Cardiac muscle cell (in vitro differentiated cells and primary cell): ENCODE measurements around a stretch of chr6.

DNA sequence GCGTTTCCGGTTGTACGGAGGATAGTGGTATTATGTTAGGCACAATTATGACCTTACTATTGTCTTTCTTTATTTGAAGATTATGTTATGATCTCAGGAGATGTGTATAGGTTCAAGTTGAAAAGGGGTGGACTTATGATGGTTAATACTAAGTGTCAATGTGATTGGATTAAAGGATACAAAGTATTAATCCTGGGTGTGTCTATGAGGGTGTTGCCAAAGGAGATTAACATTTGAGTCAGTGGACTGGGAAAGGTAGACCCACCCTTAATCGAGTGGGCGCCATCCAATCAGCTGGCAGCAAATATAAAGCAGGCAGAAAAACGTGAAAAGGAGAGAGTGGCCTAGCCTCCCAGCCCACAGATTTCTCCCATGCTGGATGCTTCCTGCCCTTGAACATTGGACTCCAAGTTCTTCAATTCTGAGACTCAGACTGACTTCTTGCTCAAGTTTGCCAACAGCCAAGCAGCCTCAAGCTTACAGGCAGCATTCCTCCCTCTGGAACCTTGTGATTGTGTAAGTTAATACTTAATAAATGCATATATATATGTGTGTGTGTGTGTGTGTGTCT, 284.2 kb downstream of the BCKDHB start:
- RAMPAGE, long total RNA, result no peak
- RRBS, result no CpG with 5 or more reads among the region's 6 CpGs

GRCh38 chr6:80457387-80457687, 350.9 kb downstream of the BCKDHB start:
- RAMPAGE, long total RNA, result no peak

GRCh38 chr6:80638516-80639190, 532.2 kb downstream of the BCKDHB start:
- RAMPAGE, long total RNA, result no peak
- RRBS, result no CpG with 5 or more reads among the region's 8 CpGs

GRCh38 chr6:81745692-81746325, 6.7 kb downstream of the TENT5A start:
- RAMPAGE, long total RNA, result no peak
- RRBS, result no CpG with 5 or more reads among the region's 3 CpGs

DNA sequence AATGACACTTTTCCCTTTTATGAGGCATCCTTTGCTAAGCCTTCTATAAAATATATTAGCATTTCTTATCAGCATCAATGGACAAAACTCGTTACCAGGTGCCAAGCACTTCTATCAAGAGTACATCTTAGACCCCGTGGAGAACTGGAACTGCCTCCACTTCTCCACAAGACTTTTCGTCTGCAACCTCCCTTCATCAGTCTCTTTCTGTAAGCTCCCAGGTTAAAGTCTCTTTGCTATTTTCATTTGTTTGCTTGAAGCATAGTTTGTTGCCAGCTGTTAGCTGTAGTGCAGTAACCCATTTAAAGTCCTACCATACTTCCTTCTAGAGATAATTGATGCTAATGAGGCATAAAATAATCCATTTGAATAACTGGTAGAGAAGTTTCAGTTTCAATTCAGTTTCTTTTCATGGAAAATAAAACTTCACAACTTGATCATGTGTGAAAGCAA, 68.3 kb upstream of the TENT5A start:
- RAMPAGE, long total RNA, result no peak
- RRBS, result no CpG with 5 or more reads among the region's 3 CpGs

DNA sequence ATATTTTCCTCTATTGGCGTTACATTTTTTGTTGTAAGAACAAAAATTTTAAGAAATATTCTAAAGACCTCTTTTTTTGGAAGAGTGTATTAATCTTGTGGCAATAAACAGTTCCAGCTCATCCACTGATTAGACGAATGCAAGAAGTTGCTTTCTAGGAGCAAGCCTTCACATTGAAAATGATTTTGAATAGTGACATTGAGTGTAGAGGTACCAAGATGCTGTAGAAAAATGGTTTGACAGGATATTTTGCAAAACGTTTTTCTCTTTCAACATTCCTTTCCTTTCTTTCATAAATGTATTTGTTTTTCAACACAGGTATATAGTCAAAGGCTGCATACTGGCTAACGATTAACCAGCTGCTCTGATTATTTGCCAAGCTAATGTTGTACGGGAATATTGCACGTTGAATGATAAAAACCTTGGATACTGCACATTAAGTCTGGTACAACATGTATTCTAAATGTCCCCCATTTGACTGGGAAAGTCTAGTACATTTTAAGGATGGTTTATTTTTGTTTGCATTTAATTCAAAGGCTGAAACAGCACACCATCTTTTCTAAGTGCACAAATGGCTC, 78.8 kb upstream of the TENT5A start:
- RAMPAGE, long total RNA, result no peak
- RRBS, result no CpG with 5 or more reads among the region's 6 CpGs

- RAMPAGE, long total RNA, result no peak
- RRBS, result no CpG with 5 or more reads among the region's 3 CpGs
These were observed 19.3 kb downstream of the DOP1A start for GRCh38 chr6:83086653-83087269.

- RAMPAGE, long total RNA, result no peak
- RRBS, result no CpG with 5 or more reads among the region's 3 CpGs
These were observed 28.2 kb upstream of the ME1 start for GRCh38 chr6:83459080-83459347.

DNA sequence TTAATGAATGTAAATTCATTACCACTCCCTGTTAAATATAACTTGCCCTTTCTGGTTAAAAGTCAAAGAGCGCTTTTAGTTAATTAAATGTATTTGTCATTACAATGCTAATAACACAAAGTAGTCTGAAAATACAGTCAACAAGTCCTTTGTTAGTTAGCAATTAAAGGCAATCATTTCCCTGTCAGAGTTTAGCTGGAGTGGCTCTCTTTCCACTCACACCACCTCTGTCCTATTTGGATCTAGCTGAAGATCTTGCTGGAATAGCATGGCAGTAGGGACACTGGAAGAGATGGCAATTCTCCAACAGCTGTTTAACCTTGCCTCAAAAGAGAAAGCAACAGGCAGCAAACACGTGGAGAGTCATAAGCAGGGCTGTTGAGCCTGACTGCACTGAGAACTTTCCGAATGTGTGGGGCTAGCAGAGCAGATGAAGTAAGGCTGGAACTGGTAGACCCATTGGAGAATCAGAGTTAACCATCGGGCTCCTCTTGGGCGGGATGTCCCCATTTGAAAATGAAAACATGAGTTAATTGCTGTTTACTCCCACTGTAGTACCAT, 38.1 kb upstream of the PRSS35 start:
- RAMPAGE, long total RNA, result no peak
- RRBS, result no CpG with 5 or more reads among the region's 5 CpGs

DNA sequence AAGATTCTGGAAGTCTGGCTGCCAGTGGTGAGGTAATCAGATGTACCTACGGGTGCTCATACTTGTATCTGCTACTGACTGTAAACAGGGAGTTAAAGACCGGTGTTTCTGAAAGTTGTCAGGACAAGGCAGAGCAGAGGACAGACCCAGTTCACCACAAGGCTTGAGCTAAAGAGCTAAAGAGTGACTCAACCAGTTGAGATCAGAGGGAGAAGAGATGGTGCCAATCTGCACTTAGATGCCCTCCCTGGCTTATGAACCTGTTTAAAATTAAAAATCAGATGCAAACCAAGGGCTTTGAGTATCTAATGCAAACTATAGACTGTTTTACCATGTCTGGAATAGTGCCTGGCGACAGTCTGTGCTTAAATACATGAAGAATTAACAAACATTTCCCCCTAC, 55.3 kb downstream of the CEP162 start:
- RAMPAGE, long total RNA, result no peak
- RRBS, result no CpG with 5 or more reads among the region's 3 CpGs

DNA sequence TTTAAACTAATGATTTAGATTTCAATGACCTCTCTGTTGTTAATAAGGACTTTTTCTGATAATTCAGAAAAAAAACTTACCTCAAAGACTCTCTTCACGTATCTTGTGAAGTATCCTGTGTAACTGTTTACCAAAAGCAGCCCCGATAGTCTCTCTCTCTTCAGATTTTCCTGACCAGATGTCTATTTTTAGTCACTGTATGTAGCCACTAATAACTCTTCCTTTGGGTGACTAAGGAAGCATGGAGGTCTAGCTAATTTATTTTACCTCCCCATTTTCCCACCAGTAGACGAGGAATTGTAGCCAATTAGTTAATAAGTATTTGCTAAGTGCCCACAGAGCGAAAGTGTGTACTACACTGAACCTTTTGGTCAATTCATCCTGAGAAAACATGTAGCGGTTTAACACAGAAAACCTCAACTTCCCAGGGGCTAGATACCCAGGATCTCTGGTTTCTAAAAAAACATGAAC, 180.7 kb downstream of the TBX18 start:
- RAMPAGE, long total RNA, result start-site peak on the minus strand centred at position 164 of the sequence, 45 bp wide, 37 and 27 reads in 2 replicates
- RRBS, result no CpG with 5 or more reads among the region's 5 CpGs

DNA sequence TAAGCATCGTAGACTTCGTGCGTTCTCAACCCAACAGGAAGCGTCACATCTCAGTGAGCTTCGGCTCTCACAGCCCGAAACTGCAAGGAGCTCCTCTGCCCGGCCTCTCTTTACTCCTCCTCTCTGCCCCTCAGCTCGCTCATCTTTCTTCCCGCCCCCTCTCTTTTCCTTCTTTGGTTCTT, 520 bp upstream of the NT5E start:
- RAMPAGE, long total RNA, result no peak
- RRBS, result no CpG with 5 or more reads among the region's 9 CpGs

GRCh38 chr6:85451625-85451839, 1.6 kb downstream of the NT5E start:
- RAMPAGE, long total RNA, result no peak
- RRBS, result no CpG with 5 or more reads among the region's 1 CpG

- RAMPAGE, long total RNA, result no peak
- RRBS, result no CpG with 5 or more reads among the region's 4 CpGs
These were observed 178 bp downstream of the SYNCRIP start for GRCh38 chr6:85642662-85642754.

- RAMPAGE, long total RNA, result no peak
- RRBS, result no CpG with 5 or more reads among the region's 3 CpGs
These were observed 1.6 kb upstream of the SYNCRIP start for GRCh38 chr6:85644383-85644581.

DNA sequence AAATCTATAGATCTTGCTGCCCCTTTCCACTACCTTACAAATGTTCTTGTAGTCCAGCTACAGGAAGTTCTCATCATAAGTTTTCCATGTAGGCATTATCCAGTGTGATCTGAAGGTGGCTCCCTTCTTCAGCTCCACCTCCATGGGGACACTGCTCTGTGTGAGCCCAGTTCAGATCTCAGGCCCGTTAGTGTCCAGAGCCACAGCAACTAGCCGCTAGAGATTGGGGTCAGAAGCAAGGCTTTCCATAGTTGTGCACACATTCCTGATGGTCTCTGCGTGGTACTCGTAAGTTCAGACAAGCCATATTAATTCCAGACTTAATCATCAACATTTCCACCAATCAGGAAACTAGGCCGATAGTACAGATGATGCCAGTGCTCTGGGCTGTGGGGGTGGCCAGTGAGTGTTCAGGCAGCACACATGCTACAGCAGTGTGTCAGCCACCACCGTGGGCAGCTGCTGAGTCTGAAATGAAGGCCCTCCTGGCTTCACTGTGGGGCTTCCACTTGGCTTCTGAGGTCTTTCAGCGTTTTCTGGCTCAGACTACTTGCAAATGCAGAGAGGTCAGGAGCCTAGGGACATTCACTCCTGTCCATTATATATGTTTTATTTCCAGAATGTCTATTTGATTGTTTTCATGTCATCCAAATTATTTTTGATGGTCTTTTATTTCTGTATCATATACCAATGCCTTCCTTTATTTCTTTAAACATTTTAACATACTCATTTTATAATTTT, 17.6 kb upstream of the SYNCRIP start:
- RAMPAGE, long total RNA, result no peak
- RRBS, result no CpG with 5 or more reads among the region's 7 CpGs

- RAMPAGE, long total RNA, result no peak
- RRBS, result no CpG with 5 or more reads among the region's 3 CpGs
These were observed 57.9 kb upstream of the SMIM8 start for GRCh38 chr6:87264383-87264956.

GRCh38 chr6:87665013-87665496, 37.0 kb downstream of the AKIRIN2 start:
- RAMPAGE, long total RNA, result no peak

- RAMPAGE, long total RNA, result no peak
- RRBS, result no CpG with 5 or more reads among the region's 2 CpGs
These were observed 12.5 kb upstream of the AKIRIN2 start for GRCh38 chr6:87714373-87715050.

- RAMPAGE, long total RNA, result no peak
- RRBS, result no CpG with 5 or more reads among the region's 5 CpGs
These were observed 29.7 kb upstream of the AKIRIN2 start for GRCh38 chr6:87731682-87732239.